Diencephalon (tissue), 2 donors: ENCODE results near the genes LIMS1 and LIMS4.

DNA sequence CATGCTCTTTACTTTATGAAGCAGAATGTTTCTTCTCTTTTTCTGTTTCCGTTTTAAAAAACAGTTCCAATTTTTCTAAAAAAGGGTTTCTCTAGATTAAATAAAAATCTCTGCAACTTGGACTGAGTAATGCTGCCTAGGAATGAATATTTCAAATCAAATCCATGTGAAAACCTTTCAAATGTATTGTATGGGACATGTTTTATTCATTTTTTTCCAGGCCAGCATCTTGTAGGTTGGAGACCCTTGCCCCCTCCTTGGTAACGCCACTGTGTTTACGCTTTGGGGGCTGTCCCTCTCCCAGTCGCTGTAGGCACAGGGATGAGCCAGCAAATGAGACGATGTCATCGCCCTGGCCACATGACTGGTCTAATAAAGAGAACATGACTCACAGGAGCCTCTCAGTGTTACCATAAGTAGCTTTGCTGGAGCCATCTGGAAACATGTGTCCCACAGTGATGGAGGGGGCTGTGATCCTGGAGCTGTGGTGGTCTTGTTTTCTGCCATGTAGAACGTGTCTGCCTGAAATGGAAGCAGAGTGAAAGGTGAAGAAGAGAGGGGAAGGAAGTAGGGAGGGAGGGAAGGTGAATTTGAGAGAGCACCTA is 78.8 kb downstream of the CD8B2 start:
- RAMPAGE, long total RNA = no peak

DNA sequence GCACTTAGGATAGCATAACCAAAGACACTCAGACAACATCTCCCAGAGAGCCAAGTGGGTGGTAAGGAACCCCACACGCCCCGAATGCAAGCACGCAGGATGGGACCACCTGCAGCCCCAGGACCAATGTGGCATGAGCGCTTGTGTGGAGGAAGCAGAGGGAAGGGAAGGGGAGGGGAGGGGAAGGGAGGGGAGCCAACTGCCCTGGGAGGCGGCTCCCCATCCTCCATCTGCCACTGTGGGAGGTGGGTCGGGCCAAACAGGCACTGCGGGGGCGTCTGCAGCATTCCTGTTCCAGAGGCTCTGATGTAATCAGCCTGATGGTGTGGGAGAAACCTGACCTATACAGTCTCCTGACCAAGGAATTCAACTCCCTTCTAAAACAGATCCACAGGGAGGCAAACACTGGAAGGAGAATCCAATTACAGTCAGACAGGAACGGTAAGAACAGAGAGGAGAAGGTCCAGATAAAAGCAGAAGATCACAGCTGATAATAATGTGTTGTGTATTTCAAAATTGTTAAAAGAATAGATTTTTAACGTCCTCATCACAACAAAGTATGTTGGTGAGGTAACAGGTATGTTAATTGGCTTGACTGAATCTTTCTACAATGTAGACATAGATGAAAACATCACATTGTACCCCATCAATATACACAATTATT is 88.8 kb downstream of the CD8B2 start:
- RAMPAGE, long total RNA = no peak

DNA sequence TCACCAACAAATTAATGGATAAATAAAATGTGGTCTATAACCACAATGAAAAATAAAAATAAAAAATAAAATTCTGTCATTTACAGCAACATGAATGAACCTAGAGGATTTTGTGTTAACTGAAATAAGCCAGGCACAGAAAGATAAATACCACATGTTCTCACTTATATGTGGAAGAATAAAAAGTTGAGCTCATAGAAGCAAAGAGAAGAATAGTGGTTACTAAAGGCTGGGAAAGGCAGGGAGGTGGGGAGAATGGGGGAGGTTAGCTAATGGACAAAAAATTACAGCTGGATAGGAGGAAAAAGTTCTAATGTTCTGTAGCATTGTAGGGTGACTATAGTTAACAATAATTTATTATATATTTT is 69.0 kb upstream of the SLC5A7 start:
- RAMPAGE, long total RNA = no peak

DNA sequence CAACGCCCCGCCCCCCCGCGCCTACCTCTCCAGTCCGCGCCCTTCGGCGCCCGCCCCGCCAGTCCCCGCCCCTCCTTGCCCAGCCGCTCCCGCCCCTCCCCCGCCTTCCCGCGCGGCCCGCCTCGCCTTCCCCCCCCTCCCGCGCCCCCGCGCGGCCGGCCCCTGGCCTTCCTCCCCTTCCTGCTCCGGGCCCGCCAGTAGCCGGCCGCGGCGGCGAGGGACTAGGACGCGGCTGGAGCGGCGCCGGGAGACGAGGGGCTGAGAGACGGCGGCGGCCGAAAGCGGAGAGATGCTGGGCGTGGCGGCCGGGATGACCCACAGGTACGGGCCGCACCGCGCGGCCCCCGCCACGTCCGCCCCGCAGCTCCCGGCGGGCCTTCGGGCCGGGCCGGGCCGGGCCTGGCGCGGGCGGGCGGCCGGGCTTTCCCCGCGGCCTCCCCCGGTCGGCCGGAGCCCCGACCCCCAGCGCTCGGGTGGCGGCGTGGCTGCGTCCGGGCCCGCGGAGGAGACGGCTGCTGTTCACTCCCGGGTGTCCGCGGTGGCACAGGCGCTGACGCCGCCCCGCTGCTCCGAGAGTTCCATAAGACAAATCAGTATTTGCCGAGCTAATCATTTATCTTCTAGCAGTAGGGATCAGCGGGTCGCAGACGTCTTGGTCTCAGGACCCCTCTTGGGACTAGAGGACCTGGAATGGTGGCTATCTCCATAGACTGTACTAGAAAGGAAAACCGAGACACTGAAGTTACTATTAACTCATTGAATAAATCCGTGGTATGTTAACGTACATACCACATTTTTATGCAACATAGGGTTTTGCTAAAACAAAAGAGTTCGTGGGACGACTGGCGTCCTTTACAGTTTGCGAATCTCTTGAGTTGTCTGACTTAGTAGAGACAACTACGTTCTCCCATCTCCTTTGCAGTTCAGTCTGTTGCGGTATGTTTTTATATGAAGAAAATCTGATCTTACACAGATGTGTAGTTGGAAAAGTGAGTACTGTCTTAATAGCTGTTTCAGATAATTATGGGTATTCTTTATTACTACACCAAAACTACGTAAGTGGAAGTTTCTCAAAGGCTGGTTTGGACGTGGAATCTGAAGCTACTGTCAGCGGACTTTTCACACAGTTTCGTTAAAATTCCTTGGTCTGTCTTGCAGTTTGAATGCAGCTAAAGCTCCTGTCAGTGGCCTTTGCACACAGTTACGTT is at the start of gene LIMS1:
TSS of gene LIMS1 (plus strand) at position 197 of the 1,208 bp plus-strand sequence.
- RAMPAGE, long total RNA = no peak

DNA sequence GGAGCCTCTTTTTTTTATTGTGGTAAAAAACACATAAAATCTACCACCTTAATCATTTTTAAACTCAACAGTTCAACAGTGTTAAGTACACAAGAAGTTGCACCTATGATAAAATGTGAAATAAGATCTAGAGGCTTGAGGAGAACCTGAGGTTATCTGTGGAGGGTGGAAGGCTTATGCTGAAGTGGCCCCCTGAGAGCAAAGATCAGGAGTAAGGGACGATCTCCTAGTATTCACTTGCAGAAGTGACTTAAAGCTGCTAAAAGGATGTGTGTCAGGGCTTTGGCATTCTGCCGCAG is 61.5 kb downstream of the LIMS1 start:
- RAMPAGE, long total RNA = no peak

GRCh38 chr2:108637234-108637674 is 82.0 kb upstream of the RANBP2 start:
- RAMPAGE, long total RNA = no peak

GRCh38 chr2:108661877-108662554 is 57.3 kb upstream of the RANBP2 start:
- RAMPAGE, long total RNA = no peak

- RAMPAGE, long total RNA = no peak
These were observed 30.2 kb upstream of the CCDC138 start for GRCh38 chr2:108756348-108756820.

GRCh38 chr2:108987274-108987487 is 1.8 kb downstream of the EDAR start:
- RAMPAGE, long total RNA = no peak

DNA sequence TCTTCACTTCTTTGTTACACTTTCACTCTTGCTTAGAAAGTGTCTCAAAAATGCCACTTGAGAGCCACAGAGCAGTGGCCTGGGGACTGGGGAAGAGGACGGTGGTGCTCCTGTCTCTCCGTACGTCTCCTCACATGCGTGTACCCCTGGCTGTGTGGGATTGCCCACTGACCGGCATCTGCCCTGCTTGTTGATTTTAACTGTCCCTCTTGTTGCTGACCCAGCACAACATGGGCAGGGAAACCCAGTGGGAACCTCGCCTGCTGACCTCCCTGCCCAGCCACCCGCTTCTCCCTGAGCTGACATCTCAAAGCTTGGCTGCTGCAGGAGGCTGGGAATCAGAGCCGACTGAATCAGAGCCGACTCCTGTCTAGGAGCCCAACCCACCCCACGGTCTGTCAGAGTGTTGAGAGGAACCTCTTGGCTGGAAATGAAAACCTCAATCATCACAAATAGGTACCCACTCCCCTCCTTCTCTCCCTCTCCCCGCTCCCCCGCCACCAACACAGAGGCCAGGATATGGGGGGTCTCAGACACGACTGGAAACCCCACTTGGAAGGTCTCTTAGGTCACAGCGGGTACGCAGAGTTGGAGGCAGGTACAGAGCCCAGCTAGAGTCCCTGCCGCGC is 944 bp downstream of the EDAR start:
- RAMPAGE, long total RNA = no peak

DNA sequence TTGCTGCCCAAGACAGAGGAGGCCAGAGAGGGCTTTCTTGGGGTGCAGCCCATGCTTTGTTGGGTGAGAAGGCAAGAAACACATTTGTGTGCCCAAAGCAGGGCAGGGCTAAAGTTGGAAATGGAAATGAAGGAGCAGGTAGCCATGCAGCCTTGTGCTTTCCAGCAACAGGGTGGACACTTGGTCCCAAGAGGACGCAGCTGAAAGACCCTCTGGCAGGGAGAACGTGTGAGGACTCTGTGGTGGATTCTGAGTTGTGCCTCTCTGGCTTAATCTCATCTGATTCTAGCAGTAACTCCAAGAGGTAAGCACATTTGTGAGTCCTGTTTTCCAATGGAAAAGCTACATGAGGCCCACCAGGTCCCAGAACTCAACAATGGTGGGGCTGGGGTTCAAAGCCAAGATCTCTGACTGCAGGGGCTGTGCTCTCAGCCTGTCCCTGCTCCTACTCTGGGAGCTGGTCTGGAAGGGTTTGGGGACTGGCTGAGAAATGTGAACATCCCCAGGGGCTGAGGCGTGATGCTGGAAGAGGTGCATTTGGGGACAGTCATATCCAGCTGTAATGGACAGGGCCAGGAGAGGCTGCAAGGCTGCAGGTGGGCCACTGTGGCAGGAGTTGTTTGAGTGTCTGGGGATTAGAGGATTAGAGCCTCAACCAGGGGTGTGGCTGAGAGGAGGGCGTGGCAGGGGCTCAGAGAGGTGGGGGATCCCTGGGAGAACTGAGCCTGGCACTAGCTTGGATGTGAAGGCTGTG is 31.5 kb downstream of the SH3RF3 start:
- RAMPAGE, long total RNA = no peak

DNA sequence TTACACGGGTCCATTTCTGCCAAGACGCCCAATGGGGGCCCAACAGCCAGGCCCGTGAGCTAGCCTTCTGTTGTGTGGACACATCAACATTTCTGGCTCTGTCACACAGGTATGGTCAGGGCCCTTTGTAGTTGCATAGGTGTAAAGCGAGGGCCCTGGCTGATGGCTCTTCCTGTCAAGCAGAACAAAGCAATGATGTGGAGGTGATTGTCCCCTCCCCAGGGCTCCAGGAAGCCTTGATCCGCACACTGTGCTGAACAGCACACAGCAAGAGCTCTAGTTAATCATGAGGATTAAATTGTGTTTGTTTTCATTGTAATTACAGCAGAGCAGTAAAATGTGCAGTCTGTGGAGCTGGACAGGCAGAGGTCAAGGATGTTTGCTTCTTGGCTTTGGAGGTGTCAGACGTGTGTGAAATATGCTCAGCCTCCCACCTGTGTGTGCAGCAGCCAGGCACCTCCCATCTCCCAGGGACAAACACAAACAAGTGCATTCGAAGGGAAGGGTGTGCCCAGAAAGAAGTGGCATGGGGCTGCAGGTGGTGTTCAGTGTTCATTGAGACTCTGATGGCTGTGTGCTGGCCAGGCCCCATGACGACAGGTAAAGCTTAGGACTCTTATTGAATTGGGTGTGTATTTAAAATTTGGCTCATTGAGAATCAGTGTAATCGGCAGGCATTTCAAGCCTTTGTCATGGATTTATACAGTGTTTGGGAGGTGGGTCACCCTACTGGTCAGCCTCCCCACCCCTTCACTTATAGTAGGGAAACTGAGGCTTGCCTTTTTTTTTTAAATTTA is 132.3 kb downstream of the SH3RF3 start:
- RAMPAGE, long total RNA = no peak

- RAMPAGE, long total RNA = no peak
These were observed 219.8 kb downstream of the SH3RF3 start for GRCh38 chr2:109348771-109349319.

- RAMPAGE, long total RNA = no peak
These were observed 114.2 kb downstream of the SEPTIN10 start for GRCh38 chr2:109499506-109500062.

- RAMPAGE, long total RNA = no peak
These were observed 111.2 kb downstream of the SEPTIN10 start for GRCh38 chr2:109502439-109503054.

DNA sequence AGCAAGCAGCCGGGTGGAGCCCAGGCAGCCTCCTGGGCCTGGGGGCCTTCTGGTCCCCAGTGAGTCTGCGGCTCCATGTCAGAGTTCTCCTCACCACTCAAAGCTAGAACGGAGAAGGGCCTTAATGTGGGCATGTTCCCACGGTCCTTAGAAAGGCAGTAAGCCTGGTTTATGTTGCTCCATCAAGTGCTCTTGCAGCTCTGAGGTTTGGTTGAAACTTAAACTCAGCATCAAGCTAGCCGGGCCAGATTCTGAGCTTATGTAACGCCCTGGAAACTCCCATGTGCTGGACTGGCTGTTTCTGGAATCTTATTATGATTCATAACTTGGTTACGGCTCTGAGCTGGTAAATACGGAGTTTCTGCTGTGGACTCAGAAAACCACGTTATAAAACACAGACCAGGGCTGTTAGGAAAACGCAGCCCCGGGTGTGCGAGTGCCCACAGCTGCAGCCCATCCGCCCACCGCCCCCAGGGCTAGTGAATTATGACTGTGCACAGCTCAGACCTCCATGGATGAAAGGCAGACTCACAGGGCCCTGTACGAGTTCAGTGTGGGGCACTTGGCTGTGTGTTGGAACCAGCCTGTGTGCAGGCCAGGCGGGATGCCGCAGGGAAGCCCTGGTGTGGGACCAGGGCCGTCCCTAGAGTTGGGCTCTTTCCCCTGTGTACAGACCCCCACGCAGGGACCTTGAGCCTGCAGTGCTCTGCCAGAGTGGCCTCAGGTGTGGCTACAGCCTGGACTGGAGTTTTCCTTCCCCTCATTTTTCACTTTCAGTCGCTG is 99.6 kb downstream of the SEPTIN10 start:
- RAMPAGE, long total RNA = no peak

DNA sequence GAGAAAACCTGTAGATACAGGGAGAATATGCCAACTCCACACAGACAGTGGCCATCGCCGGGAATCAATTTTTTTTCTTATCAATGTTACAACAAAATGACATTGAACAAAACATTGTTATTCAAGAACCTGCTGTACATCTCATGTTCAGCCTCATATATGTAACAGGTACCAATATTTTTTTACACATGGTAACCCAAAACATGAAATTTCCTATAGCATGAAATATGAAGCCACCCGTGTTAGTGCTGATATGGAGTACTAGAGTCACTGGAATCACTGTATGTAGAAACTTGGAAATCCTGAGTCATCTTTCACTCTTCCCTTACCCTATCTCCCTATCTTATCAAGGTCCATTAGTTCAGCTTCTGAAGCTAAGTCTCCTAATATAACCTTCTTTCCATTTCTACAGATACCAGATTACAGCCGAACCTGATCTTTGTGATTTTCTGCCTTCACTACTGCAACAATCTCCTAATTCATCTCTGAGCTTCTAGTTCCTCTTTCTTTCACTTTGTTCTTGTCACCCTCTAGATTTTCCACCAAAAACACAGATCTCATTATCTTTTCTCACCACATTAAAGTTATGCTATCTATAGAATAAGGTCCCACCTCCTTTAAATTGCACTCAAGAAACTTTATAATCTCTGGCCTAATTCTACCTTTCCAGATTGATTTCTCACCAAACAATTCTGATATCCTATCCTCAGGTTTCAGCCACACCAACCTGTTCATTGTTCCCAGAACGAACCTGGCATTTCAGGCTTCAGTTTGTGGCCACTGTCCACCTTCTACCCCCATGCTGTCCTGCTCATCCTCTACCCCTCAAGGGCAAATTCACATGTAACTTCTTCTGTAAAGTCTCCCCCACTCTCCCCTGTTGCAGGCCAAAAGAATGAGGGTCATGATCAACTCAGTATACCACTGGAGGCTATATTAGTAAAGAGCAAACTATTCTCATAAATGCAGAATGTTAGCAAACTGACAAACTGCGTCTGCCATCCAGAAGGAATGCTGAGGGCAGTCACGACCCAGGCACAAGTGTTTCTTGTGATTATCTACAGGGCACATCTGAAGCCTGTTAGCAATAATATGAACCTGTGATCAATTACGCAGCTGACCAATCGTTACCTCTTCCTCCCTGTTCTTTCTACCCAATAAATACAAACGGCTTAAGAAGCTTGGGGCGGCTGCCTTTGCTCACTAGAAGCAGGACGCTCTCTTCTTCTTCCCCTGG is 58.8 kb downstream of the SEPTIN10 start:
- RAMPAGE, long total RNA = no peak

- RAMPAGE, long total RNA = no peak
These were observed 13.4 kb downstream of the SEPTIN10 start for GRCh38 chr2:109600185-109600877.

GRCh38 chr2:109699630-109700050 is 85.5 kb downstream of the SOWAHC start:
- RAMPAGE, long total RNA = no peak

DNA sequence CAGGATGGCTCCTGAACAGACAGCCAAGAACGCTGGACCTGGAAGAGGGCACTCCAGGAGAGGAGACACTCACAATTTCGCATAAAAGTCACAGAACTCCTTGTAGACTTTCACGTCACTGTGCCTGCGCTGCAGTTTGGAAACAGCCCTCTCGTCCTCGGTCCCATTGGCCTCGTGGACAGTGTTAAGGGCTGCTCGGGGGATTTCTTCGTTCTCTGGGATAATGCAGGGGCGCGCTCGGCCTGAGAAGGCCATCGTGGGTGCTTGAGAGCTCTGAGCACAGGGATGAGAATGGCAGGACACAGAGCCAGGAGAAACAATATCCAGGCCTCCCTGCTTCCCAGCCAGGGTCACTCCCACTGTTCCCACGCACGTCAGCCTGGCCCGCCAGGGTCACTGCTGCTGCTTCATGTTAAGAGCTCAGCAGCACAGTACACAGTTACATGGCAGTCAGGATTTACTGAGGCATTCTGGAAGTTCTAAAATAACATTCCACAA is at the start of gene LIMS4:
TSS of gene LIMS4 (minus strand) at position 293 of the 498 bp plus-strand sequence.
- RAMPAGE, long total RNA = no peak